ENCODE measurements around a stretch of chr10.

DNA sequence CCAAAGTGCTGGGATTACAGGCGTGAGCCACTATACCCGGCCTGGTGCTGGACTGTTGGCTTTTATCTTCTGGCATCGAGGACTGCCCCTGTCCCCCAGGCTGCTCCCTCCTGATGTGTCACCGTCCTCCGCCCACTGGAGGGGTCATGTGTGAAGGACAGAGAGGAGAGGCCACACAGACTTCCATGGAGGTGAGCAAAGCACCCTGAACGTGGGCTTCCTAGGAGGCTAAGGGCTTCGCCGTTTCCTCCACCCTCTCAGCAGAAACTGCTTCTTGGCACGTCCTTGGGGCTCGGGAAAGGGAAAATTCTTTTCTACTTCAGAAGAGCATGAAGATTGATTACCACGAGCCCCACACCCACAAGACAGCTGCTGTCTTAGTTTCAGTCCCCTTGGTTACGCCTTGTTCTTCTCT, 218.3 kb downstream of the CCDC3 start:
- PRO-cap = no peak

DNA sequence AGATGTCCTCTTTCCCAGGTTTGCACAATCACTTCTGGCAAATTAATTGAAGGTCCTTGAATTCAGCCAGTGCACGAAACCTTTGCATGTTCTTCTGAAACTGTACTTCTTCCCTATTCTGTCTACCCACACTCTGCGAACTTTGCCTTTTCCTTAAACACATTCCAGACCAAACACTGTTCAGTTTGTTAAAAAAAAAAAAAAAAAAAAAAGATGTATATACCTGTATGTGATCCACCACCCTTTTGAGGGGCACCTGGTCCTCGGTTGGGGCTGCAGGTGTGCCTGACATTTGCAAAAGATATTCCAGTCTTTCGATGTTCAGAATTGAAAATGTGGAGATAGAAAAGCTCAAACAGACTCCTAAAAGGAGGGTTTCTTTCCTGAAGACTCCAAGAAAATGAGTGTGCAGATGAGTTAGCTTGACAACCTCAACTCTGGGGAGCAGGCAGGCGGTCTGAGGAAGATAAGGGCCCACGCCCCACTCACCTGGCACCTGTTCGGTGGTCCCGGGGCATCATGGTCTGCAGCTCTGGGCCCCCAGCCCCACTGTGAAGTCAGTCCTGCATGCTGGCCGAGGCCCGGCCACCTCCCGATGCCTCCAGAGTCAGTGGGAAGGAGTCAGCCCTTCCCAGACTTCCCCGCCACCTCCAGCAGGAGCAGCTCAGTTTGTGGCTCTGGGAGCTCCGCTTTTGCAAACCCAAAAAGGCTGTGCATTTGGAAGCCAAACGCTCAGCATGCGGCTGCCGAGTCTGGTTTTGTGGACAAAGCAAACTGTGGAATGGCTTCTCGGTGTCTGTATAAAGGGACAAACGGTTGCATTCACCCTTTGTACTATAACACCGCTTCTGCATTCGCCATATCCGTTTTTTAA, 167.5 kb downstream of the CCDC3 start:
- PRO-cap = no peak

GRCh38 chr10:13136982-13137403, 24.4 kb upstream of the MCM10 start:
- PRO-cap = no peak

GRCh38 chr10:13184734-13185593, 23.6 kb downstream of the MCM10 start:
- PRO-cap = no peak

DNA sequence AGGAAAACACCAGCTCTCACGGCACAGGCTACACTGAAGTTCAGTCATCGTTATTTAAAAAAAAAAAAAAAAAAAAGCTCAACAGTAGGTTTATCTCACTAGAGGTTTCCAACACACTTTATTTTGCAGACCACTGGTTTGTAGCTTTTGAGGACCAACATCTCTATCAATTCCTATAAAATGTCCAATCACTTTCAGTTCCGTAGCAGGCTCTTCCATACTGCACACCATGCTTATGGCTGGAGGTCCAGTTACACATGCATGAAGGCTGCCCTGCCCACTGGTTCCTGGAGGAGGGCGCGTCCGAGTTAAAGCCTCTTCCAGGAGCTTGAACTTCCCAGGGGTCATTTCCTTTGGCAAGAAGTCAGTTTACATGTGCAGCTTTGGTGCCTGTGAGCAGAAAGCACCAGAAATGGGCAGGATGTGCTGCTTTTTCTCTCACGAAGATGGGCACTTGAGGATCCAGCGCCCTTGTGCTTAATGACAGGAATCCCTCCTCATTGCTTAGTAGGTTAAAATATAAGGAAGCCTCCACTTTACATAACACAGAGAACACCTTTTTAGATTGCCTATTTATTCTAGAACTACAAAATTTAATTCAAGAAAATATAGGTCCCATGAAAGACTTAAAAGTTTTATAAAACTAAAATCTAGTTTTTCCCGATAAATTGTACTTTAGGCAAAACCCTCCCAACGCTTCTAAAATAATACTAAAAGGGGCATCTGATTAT, 17.6 kb upstream of the PHYH start:
- PRO-cap = no peak

GRCh38 chr10:13335991-13336594, 12.0 kb downstream of the SEPHS1 start:
- PRO-cap = no peak

DNA sequence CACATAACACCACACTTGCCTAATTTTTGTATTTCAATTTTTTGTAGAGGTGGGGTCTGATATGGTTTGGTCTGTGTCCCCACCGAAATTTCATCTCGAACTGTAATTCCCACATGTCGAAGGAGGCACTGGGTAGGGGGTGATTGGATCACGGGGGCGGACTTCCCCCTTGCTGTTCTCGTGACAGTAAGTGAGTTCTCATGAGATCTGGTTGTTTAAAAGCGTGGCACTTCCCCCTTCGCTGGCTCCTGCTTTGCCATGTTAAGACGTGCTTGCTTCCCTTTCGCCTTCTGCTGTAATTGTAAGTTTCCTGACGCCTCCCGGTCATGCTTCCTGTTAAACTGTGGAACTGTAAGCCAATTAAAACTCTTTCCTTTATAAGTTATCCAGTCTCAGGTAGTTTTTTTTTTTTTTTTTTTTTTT, 43.0 kb upstream of the SEPHS1 start:
- PRO-cap = no peak

- PRO-cap = no peak
These were observed 28.9 kb downstream of the BEND7 start for GRCh38 chr10:13499703-13500454.

DNA sequence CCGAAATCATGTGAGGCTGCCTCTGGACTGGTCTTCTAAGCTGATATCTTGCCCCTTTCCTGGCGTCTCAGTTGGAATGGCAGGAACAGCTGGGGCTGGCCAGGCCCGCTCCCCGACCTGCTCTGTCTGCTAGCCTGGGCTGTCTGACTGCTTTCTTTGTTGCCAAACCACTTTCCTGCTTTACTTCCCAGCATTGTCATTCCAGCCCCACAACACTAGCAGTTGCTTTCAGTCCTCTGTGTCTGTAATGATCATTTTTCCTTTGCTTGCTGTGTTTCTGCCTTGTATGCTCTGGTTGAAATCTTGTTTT, 21.5 kb downstream of the PRPF18 start:
- PRO-cap = no peak

DNA sequence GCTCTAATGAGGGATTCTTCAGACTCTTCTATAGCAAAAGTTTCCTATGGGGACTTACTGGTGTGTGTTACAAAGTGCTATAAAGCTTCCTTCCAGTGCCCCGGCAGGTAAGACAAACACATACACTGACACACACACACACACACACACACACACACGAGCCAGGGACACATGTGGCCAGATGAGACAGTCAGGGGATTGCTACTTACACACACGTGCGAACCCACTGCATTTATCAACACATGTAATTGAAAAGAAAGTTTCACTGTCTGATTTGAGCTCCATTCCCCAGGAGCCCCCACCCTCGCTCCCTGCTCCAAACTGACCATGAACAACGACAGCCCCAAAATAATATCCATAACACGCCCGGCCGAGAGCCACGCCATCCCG, 119.9 kb downstream of the PRPF18 start:
- PRO-cap = no peak

DNA sequence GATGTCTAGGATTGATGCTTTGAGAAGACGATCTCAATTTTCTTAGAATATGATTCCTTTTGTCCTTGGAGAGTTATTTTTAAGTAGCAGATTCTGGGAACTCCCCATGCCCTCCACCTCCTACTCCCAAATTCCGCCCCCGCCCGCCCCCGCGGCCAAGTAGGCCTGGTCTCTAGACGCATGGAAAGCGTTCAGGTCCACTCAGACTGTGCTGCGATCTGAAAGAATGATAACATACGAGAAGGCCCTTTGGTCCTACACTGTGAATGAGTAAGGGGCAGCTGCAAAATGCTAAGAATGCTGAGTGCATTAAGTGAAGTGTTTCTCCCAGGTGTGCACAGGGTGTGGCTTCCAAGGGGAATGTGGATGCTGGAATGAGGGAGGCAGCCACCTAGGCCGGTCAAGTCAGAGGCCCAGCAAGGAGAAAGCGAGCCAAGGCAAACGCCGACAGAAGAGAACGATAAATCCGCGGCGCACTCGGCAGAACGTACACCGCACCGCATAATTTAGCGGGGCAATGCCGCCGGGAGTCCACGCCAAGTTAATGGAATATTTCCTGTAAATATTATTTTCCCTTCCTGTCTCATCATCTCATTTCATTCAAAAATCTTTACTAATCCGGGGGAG, 142.3 kb downstream of the PRPF18 start:
- PRO-cap = no peak

DNA sequence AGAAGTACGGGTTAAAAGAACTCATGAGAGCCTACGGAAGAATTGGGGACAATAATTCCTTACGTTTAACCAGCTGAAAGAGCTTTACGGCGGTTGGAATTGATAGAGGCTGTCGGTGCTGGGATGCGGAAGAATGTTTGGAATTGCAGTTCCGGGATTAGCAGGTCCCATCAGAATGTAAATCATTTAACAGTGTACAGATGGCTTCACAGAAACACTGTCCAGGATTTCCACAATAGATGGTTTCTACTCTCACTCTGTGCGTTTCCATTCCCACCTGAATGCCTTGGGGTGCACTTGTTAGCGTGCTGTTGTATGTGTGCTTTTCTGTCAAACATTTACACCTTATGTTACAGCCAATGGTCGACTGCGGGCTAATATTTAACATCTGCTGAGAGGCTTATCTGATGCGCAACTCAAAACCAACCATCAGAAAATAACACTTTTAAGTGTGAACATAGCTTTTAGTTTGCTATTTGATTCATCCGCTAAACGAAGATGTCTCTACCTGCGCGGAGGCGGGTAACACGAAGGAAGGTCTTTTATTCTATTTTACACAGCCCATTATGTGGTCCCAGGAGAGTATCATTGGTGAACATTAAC, 178.9 kb downstream of the PRPF18 start:
- PRO-cap = no peak

GRCh38 chr10:13882185-13882894, 295.6 kb downstream of the PRPF18 start:
- PRO-cap = bidirectional peak, plus-strand start at chr10:13882600, minus-strand start at chr10:13882417

- PRO-cap = no peak
These were observed 299.0 kb downstream of the PRPF18 start for GRCh38 chr10:13885661-13886224.

DNA sequence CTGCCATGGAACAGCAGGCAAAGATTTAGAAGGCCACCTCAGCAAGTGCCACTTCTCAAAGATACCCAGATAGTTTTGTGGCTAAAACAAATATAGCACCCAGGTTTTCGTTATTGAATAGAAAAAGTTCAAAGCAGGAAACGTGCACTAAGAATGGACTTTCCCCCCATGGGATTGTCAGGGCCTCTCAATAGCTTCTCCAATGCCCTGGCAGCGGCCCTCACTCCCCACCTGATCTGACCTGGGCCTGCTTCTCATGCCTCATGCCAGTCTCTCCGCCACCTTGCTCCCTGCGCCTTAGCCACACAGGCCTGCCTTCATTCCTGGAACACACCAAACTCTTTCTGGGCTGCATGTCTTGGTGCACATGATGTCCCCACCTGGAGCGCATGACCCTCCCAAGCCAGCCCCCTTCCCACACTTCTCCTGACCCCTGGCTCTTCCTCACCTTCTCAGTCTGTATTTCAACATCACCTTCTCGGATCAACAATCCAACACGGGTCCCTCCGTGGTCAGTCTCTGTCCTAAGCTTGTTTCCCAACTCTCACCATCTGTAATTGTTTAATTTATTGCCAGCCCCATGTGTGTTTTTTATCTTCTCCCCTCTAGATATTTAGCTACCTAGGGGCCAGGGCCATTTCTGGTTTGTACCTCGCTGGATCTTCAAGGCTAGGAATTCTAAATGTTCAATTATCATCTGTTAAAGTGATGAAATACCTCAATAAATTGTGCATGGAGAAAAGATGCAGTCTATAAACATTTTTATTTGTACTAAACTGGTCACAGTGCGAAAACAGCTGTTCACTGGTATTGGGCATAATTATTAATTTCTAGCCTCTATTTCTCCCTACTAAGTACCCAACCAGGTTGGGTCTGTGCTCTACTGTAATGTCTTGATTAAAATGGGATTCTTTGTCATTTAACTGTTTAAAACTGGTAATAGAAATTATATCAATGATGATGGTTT, 217.8 kb downstream of the FAM107B start:
- PRO-cap = no peak

DNA sequence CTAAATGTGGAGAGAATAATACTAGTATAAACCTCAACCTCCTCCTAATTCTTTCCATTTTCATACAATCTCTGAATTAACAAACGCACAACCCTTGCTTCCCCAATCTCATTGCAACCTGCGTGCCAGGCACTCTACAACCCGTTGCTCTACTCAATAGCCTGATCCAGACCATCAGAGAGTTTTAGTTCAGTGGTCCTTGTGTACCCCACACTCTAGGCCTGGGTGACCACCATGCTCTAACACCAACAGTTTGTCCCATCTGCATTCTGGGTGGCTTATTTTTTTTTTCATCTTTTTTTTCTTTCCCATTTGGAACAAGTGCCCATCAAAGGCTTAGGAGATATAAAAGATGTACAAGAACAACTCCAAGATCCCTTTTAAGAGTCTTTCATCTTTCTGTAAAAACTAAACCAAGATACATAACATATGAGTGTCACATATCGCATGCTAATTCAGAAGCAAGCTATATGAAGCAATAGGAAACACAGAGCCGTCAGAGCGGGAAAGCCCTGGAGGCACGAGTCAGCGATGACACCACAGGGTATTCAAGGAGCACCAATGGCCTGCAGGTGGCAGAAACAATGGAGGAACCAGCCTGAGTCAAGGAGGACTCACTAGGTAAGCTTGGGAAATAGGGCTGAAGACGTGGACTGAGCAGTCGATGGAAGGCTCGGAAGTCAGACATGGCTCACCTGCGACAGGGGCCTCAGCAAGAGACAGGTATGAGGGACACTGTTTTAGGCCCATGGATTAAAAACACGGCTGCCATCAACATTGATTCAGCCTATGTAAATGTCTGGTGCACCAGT, 214.6 kb downstream of the FAM107B start:
- PRO-cap = no peak

- PRO-cap = no peak
These were observed 210.5 kb downstream of the FAM107B start for GRCh38 chr10:14564029-14564810.

DNA sequence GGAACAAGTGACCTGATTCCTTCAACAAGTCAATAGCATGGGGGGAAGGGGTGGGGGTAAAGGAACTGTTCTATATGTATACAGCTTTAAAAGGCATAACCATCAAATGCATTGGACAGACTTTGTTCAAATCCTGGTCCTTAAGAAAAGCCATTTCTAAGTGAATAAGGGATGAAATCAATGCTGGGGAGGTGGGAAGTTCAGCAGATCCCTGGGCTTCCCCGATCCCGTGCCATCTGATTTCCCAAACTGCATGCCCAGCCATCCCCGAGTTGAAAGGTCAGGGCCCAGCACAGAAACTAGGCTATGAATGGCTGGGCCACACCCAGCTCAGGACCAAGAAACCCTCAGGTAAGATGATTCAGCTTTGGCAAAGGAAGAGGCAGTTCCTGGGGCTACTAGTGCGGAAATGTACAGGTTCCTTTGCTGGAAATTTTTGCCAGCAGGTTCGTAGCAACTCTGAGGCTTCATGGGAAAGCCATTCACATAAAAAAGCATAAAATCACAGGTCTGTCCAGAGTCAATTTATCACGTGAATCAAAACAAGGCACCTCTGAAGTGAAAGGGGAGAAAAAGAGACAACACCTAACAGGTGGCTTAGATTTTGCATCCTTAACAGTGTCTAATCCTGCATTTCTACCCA, 182.7 kb downstream of the FAM107B start:
- PRO-cap = no peak

DNA sequence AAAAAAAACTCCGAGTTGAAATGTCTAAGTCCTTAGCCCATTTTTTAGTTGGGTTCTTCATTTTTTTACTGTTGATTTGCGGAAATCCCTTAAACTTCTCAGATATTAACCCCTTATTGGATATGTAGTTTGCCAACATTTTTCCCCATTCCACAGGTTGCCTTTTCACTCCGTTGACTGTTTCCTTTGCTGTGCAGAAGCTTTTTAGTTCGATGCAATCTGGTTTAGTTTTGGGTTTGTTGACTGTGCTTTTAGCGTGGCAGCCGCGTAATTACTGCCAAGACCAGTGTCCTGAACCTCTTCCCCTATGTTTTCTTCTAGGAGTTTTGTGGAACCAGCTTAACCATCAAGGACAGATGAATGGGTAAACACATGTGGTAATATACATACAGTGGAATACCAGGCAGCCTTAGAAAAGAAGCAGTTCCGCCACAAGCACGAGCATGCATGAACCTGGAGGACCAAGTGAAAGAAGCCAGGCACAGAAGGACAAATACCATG, 176.7 kb downstream of the FAM107B start:
- PRO-cap = no peak

- PRO-cap = no peak
These were observed 22.8 kb downstream of the FAM107B start for GRCh38 chr10:14751904-14752335.